Daoy (cell line): ENCODE measurements around a stretch of chr5.

- RAMPAGE, long total RNA, result no peak
Observed at GRCh38 chr5:59042293-59042552, 459.3 kb downstream of the RAB3C start.

DNA sequence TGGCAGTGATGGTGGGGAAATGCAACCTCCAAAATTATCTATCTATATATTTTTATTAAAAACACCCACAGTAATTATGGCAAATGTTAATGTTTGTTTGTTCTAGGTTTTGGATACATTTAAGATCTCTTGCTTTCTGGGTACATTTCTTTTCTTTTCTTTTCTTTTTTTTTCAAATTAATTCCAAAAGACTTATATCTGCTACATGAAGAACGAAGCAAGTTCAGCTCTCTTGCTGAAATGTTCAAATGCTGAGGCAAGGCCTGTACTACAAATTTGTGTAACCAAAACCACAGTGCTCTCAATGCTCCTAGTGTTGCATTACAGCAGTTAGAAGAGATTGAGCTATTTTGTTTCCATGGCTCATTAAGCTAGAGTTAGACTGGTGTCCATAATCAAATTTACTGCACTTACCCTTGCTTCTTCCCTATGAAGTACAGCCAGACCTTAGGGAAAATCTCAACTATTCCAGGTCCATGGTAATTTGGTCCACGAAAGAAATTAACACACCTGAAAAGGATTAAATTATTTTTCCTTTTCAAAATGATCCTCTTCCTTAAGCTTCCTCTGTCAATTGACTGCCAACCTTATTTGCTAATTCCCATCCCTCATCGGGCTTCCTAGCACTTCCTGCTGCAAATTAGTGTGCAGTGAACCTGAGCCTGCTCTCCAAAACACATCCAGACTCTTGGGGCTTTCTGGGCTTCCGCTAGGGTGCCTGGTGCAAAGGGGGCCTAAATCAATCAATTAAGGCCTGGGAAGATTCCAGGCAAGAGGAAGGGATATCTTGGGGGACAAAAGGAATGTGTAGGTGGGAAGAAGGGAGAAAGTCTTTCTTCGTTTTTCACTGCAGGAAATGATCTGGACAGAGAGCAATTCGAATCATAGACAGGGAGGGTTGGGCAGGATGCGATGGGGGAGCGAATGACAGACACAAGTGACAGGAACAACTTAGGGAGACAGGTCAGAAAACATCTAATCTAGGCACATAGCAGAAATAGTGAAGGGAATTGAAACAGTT, 542.3 kb downstream of the RAB3C start:
- RAMPAGE, long total RNA, result no peak

- RAMPAGE, long total RNA, result no peak
Observed at GRCh38 chr5:59141864-59142229, 559.0 kb downstream of the RAB3C start.

DNA sequence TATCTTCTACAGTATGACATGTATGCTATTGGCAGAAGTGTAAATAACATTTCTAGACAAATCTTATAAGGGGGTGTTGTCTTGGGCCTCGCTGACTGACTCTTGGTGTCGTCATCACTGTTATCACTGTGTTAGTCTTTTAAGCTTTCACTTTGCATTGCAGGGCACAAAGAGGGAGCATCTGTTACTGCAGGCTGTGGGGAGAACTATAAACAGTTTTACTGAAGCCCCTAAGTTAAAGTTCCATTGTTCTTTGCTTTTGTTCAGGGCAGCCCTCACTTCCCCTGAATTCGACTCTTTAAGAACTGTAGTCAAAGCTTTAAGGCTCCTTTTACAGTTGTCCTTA, 604.9 kb downstream of the RAB3C start:
- RAMPAGE, long total RNA, result no peak

DNA sequence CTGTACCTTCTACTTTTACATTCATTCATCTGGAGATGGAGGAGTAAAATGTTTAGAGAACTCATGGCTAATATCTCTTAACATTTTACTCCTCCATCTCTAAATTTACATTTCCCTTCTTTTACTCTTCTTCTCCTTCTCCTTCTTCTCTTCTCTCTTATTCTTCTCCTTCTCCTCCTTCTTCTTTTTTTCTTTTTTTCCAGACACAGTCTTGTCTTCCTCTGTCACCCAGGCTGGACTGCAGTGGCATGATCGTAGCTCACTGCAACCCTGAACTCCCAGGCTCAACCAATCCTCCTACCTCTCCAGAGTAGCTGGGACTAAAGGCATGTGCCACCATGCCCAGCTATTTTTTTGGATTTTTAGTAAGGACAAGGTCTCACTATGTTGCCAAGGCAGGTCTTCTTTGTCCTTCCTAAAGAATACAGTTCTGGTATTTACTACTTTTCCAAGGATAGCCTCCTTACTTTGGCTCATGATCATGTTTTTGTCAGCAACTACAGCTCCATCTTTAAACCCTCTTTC, 630.2 kb downstream of the RAB3C start:
- RAMPAGE, long total RNA, result no peak

GRCh38 chr5:59300943-59301385, 592.6 kb downstream of the PDE4D start:
- RAMPAGE, long total RNA, result no peak

DNA sequence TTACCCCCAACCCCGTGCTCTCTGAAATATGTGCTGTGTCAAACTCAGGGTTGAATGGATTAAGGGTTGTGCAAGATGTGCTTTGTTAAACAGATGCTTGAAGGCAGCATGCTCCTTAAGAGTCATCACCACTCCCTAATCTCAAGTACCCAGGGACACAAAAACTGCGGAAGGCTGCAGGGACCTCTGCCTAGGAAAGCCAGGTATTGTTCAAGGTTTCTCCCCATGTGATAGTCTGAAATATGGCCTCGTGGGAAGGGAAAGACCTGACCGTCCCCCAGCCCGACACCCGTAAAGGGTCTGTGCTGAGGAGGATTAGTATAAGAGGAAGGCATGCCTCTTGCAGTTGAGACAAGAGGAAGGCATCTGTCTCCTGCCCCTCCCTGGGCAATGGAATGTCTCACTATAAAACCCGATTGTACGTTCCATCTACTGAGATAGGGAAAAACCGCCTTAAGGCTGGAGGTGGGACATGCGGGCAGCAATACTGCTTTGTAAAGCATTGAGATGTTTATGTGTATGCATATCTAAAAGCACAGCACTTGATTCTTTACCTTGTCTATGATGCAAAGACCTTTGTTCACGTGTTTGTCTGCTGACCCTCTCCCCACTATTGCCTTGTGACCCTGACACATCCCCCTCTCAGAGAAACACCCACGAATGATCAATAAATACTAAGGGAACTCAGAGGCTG, 429.5 kb downstream of the PDE4D start:
- RAMPAGE, long total RNA, result no peak

GRCh38 chr5:59465057-59465769, 428.3 kb downstream of the PDE4D start:
- RAMPAGE, long total RNA, result no peak

GRCh38 chr5:59746286-59746913, 147.1 kb downstream of the PDE4D start:
- RAMPAGE, long total RNA, result no peak

DNA sequence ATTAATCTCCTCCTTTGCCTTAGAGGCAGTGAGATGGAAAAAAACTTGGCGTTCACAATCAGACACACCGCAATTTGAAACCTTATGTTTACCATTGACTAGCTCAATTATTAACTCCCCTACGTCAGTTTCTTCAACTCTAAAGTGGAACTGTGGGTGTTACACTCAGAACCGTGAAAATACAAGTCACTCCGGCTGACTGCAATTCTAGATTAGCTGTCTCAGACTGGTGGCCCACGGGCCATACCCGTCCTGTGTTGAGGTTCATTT, 327.1 kb downstream of the DEPDC1B start:
- RAMPAGE, long total RNA, result no peak

- RAMPAGE, long total RNA, result no peak
Observed at GRCh38 chr5:60533844-60534204, 166.1 kb downstream of the DEPDC1B start.

DNA sequence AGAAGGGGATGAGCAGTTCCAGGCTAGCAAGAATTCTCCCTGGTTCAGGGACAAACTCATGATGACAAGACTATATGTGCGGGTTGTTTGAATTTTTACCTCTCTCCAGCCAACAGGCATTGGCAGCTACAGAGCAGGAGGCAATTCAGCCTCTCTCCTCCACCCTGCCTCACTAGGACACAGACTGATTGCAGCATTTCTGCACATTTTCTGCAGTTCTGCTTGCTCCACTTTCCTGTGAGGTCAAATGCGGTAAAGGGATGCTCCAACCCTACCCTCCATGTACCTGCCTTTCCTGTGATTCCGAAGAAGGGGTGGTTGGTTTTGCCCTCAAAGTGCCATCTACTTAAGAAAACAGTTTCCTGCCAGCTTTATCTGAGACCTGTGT, 160.3 kb downstream of the DEPDC1B start:
- RAMPAGE, long total RNA, result no peak

DNA sequence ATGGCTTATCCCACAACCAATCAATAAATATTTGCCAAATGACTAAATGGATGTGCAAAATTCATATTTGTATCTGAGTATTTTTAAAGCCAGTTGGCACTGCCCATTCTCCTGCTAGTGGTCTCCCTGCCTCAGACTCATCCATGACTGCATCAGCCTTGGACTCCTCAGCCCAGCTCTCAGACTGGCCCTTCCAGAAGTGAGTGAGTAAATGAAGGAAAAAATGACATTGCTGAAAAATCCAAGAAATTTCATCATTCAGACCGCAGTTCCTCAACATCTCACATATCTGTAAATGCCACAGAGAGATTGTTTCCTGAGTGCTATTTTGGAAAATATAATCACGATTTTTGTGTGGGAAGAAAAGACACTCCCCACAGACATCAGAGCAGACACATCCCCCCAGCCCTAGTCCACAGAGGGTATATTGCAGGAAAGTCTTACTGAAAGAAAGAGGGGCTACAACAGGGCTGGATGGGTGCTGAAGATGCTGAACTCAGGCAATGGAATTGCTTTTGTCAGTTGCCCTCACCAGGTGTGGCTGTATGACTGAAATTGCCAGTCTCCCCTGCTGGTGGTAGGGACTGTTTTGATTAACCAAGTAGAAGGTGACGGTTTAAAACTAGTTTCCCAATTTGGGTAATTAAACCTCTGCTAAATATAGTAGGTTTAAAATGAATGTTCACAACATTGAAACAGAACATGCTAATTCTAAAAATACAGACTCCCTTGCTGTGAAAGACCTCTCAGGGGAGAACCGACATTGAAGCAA, 158.9 kb downstream of the DEPDC1B start:
- RAMPAGE, long total RNA, result no peak

DNA sequence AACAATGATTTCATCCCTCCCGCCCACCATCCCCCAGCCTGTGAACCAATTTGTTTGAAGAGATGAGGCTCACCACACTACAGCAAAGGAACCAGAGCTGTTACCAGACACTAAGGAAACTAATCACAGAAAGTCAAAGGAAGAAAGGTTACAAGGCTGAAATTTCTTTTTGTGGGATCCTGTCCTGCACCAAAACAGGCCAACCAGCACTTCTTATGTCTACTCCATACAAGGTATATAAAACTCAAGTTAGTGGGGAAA, 158.4 kb downstream of the DEPDC1B start:
- RAMPAGE, long total RNA, result no peak

DNA sequence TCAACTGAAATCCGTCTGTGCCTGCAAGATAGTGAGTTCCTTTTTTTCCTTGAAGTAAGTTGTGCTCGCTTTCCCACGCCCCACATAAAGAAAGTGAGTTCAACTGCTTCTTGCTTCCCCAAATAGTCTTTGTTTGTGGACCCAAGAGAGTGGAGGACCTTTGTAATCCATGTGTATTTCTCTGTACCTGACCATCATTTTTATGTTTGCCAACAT, 61.7 kb downstream of the SMIM15 start:
- RAMPAGE, long total RNA, result no peak

DNA sequence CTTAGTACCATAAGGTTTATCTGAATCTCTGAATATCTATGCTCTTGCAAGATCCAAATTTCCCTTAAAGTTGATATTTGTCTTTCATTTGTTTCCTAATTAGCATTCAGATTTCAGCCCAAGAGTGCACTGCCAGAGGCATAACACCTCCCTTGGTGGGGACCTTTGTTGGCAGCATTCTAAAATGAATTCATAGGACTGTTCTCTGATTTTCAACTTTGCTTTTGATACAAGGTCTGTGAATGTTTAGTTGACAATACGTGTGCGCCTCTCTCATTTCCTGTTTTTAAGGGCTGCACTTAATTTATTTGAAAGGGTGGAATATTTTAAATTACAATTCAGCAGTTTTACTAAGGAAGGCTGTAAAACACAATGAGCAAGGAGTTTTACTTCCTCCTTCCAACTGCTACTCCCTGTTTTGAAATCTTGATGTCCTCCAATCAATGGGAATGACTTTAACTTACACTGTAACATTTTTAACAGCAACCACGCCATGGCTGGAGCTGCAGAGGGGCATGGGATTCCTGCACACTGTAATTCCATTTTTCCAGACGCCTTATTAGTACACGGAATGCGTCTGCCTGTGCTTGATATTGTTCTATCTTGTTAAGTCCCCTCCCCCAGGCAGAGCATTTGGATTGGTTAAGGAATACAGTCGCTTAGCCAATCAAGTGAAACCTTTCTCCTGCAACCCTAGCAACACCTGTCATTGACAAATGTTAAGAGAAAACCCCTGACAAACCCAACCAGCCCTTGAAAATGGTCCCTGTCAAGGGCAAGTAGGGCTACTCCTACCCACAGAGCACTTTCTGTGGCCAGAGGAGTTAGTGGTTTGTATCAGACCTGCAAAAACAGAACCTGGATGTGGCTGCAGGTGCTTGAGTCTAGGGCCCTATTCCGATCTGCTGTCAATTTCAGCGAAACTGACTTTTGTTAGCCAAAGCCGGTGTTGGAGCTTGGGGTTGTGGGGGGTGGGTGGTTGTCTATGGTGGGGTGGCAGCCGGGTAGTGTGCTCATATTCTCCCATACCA, 12.5 kb upstream of the ZSWIM6 start:
- RAMPAGE, long total RNA, result no peak

DNA sequence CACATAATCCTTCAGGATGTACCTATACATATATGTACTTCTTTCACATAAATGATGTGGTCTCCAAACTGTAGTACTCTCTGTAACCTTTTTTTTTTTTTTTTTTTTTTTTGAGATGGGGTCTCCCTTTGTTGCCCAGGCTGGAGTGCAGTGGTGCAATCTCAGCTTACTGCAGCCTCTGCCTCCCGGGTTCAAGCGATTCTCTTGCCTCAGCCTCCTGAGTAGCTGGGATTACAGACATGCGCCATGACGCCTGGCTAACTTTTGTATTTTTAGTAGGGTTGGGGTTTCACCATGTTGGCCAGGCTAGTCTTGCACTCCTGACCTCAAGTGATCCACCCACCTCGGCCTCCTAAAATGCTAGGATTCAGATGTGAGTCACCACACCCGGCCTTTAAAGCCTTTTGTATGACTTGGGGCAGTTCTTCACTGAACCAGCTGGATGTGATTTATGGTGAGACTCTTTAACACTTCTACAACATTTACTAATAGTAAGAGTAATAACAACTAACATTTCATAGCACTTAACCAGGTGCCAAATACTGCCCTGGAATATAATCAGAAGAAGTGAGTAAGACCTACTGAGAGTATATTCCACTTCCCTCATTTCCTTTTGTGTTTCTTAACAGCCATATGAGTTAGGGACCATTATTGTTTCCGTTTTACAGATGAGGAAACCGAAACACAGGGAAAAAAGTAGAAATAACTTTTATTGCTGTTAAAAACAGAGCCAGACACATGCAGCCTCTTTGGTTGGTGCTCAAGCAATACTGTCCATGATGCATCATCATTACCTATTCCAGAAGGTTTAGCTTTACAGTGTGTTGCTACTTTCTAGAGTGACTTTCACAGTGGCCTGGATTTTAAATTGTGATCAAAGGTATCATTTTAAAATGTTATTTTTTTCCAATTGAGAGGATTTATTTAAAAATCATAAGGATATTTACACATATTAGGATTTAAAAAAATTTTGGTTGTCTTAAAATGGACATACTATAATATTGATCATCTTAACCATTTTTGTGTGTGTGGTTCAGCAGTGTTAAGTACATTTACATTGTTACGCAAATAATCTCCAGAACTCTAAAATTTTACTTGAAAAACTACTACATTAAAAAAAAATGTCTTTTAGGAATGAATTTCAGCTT, 10.1 kb downstream of the ZSWIM6 start:
- RAMPAGE, long total RNA, result no peak

- RAMPAGE, long total RNA, result no peak
Observed at GRCh38 chr5:61359257-61360237, 27.5 kb downstream of the ZSWIM6 start.

- RAMPAGE, long total RNA, result no peak
Observed at GRCh38 chr5:61413857-61414356, 81.8 kb downstream of the ZSWIM6 start.

DNA sequence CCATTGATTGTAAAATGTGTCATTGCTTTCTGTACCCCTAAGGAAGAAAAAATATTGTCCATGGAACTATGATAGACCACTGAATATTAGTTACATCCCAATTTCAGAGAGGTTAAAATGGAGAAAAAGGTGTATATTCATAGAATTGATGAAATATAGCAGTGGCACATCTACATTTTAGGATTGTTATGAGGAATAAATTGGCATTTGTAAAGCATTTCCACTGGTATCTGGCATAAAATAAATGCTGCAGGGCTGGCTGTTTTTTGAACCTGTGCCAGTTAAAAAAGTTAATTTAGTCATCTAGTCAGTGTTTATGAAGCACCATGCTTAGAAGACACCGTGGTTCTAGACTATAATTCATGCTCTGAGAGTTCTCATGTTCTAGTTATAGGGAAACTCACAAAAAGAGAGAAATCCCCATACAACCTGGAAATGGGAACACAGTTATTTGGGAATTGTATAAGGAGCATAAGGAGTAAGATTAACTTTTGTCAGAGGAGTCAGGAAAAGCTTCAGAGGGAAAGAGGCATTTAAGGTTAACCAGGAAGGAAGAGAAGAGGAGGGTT, 93.2 kb downstream of the ZSWIM6 start:
- RAMPAGE, long total RNA, result no peak